Bile duct (tissue), 1 donor: ENCODE measurements around a stretch of chr1.

DNA sequence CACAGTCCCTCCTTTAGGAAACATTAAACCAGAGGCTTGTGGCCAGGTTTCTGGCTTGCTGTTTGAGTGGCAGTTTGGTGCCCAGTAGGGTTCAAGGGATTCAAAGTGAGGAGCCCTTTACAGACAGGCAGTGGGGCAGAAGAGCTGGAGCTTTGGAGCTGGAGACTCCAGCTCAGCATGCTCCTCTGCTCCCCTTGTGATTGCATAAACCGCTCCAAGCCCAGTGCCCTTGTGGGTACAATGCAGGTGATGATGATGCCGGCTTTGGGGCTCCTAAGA is 27.0 kb downstream of the TENT5C start:
- PRO-cap: no peak

- PRO-cap: no peak
These were observed 67.0 kb downstream of the TENT5C start for GRCh38 chr1:117672815-117673287.

DNA sequence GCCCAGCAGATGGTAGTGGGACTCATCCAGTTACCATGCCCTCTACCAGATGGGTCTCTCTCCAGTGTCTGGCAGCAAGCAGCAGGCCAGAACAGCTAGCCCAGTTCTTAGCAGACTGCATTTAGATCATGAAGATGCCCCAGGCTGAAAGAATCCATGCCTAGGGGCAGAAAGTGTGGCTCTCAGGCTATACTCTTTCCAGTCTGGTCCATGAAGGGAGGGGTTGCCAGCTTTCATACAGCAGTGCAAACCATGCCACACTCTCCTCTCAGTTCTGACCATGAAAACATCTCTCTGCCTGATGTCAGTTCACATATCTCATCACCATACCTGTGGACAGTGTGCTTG is 276.7 kb upstream of the SPAG17 start:
- PRO-cap: no peak

DNA sequence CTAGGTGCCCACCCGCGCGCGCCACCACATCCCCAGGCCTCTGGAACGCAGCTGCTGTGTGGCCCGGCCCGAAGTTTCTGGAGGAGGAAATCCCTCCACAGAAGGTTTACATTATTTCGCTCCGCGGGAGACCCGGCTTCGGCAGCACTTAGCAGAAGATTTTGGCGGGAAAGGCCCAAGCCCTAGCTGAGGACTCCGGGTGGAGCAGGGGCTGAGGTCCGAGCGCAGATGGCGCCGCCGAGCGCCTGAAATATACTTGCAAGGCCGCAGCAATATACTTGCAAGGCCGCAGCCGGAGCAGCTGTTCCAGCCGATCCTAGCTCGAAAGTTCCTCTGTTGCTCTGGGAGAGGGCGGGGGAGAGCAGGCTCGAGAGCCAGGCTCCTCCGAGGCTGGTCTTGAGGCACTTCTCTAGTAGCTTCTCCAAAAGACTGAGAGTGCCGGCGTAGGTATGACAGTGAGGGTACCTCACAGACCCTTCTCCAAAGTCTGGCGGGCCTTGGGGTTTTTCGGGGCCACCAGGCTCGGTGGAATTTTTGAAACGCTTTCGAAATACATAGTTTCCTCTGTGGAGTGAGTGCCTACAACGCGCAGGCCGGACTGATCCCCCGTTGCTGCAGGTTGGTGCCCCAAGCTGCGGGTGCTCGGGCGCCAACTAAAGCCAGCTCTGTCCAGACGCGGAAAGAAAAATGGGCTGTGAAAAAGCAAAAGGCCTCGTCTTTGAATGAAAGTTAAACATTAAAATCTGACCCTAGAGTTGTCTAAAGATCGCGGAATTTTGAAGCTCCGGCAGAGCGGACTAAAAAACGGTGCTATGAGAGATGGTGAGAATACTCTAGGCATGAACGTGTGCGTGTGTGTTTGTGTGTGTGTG is 3.7 kb downstream of the TBX15 start:
- PRO-cap: no peak

DNA sequence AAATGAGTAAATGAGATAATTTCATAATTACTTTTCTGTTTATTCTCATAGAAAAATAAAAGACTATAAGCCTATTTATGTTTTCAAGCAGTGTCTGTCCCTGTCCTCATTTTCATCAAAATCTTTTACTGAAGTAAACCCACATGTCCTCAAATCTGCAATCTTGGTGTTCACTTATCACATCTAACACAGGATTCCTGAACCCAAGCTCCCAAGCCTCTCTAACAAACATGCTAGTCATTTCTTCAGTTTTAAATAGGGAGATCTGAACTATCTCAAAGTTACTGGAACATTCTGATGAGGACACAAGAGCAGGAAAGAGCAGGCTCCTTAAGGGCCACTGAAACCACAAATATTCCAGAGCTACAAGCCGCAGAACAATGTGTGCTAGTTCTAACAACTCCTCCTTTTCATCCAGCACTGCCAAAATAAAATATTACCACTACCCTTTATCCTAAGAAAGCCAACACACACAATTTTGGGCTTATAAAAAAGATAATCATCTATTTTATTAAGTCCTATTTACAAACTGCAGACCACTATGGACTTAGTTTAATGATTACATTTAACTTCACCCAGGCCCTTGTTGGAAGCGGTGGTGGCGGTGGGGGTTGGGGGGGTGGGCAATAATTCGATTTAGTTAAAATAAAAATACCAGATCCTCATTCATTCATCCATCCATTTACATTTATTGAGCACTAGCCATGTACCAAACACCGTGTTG is 38.8 kb downstream of the WARS2 start:
- PRO-cap: no peak

- PRO-cap: no peak
These were observed 988 bp downstream of the WARS2 start for GRCh38 chr1:119139455-119139874.

- PRO-cap: no peak
These were observed 9.1 kb upstream of the WARS2 start for GRCh38 chr1:119149397-119150027.

- PRO-cap: no peak
These were observed 73.8 kb upstream of the HAO2 start for GRCh38 chr1:119294701-119295170.

DNA sequence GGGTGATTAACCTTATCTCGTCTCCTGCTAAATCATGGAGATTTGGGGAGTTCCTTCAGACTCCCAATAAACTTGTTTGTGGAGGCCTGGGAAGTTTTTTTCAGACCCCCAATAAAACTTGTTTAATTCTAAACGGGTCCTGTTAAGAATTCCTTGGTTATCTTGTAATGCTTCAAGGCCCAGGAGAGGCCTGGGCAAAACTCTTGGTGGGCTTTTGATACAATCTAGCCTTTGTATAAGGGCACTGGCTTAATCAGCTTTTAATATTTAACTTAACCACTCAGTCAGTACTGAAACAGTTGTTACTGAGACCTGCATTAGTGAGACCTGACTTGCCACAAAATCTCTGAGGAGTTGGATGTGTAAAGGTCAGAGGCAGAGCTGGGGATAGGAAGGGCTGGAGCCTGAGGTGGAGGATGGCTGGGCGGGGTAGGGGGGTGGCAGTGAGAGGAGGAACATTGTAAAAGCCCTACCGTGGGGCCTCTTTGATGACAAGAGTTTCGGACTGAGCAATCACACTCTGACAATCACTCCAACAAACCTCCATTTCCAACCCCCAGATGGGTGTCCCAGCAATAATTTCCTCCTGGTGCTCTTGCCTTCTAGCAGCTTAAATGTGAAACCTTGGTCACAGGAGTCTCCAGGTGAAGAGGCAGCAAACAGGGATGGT is 6.3 kb upstream of the HMGCS2 start:
- PRO-cap: no peak

DNA sequence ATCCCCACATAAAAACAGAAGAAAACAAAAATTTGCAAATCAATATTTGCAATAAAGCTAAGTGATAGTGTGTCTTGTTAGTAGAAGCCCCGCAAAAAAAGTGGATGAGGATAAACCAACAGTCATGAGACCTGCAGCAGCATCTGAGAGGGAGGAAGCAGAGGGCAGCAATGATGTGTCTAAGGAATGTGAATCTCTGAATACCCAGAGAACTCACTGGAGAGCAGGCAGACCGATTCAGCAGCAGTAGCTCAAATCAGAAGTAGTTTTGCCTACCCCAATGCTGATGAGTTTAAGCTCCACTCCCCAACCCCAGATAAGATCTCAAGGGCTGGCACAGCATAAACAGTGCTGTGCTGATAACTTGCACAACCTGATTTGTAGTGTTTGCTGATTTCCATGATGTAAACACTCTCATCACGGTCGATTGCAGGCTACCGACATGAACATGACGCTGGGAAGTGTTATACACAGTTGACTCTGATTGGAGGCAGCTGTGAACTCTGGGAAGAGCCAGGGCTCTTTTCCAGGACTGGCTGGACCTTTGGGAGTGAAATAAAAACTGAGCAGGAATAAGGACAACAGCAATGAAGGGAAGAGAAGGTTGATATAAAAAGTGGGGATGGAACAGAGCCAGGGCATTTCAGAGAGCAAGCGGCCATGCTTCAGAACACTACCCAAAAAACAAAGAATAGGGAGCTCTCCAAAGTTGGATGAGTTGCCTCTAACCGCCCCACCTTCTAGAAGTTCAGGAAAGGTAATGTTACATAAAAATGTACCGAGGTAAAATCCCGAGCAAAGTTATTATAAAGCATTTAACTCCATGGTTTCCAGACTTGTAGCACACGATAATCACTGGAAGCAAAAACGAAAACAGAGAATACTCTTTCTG is 11.3 kb upstream of the HMGCS2 start:
- PRO-cap: bidirectional peak, plus-strand start at position 550 of the sequence, minus-strand start at position 267 of the sequence

- PRO-cap: no peak
These were observed 101.2 kb upstream of the SEC22B start for GRCh38 chr1:120277576-120277945.

GRCh38 chr1:120461113-120461435 is 46.2 kb downstream of the NBPF8 start:
- PRO-cap: no peak

GRCh38 chr1:120461893-120463099 is 47.5 kb downstream of the NBPF8 start:
- PRO-cap: no peak

DNA sequence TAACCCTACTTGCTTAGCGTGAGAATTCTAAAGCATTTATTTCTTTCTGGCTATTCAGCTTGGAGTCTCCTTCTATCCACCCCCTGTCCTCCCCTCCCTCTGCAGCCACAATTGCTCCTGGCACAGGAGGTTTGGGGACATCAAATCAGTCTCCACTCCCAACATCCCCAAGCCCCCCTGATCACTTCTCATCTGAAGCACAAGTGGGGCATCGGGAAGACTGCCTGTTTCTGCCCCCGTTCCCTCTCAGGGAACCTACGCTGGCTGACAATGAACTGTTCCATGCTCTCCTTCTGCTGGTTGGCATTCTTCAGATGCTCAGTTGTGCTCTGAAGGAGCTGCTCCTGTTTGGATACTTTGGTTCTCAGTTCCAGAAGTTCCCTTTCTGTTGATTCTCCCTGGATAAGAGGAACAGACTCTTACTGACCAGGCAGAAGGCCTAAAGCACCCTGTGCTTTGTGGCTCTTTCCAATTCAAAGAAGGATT is 76.9 kb downstream of the NBPF8 start:
- PRO-cap: no peak

GRCh38 chr1:120523762-120524245 is 109.0 kb downstream of the NBPF8 start:
- PRO-cap: no peak

GRCh38 chr1:120548257-120548694 is 133.4 kb downstream of the NBPF8 start:
- PRO-cap: no peak

DNA sequence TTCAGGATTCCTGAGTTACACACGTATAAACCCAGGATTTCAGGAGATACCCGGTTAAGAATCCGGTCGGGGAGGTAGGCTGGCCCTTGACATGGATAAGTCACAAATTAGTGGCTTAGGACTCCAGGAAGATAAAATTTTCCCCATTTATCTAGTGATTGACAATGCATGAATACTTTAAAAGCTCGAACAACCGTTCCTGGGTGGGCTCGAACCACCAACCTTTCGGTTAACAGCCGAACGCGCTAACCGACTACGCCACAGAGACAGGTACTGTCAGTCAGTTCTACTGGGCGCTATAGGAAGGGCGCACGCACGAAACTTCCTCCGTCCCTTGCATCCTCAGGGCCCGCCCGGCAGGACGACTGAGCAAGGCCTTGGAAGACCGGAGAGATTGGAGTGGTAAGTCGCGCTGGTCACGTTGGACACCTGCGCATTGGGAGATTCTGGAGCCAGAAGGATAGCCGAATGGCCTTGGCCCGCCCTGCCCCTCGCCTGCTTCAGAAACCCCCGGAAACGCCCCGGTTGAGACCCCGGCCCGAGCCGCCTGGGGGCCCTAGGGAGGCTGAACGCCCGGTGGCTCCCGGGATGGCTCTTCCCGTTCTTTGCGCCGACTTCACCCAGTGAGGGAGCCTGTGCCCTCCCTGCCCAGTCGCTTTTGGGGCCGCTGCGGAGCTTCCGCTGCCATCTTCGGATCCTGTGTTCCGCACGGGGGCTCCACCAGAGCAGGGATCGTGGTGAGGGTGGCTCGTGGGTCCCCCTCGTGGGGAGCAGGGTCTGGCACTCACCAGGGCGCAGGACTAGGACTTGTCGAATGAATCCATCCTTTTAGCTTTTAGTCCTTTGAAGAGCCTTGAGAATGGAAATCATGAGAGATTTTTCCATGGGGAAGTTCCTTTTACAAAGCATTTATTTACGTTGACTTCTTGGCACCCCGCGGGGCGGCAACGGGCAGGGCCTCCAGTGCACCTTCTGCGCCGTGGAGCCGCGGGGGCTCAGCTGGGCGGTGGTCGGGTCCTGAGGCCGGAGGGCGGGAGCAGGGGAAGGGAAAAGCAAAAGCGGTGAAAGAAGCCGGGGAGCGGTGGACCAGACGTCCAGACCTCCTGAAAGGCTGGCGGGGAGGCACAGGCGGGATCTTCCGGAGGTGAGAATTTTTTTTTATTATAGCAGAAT is 45.1 kb upstream of the PPIAL4A start:
- PRO-cap: bidirectional peak, plus-strand start at position 279 of the sequence, minus-strand start at position 275 of the sequence

DNA sequence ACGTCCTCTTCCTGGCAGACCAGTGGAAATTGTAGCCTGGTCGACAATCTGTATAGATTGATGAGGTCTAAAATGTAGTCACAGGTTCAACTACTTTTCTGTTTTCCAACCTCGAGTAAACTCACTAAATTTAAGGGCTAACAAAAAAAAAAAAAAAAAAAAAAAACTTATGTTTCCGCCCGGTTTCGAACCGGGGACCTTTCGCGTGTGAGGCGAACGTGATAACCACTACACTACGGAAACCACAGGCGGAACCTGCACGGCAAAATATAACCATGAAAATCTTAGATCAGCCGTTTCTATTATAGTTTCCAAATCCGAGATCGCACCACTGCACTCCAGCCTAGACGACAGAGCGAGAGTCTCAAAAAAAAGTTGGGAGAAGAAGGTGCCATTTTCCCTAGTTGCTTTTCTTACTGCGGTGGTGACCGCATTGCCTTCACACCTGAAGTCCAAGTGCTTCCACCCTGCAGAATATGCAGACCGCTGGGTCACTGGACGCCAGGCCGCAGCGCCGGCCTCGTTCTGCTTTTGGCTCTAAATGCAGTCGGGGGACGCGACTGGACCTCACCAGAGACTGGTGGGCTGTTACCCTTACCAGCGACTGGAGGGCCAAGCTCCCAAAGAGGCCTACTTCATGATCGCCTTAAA is 131.1 kb downstream of the PPIAL4A start:
- PRO-cap: no peak

DNA sequence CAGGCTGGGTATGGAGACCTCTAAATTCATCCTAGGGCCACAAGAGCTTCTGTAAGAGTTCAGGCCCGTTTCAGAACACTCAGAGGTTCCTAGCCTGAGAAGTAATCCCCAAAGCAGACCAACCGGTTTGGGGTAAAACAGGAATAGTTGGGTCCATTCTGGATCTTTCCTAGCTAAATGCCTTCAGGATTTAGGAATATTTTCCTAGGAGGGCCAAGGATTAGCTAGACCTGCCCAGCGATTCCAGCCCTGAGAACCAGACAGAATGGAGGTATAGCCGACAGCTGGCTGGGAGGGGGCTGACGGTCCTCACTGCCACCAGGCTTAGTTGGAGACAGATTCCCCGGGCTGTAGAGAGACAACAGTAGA is 85.8 kb downstream of the FAM72B start:
- PRO-cap: no peak

DNA sequence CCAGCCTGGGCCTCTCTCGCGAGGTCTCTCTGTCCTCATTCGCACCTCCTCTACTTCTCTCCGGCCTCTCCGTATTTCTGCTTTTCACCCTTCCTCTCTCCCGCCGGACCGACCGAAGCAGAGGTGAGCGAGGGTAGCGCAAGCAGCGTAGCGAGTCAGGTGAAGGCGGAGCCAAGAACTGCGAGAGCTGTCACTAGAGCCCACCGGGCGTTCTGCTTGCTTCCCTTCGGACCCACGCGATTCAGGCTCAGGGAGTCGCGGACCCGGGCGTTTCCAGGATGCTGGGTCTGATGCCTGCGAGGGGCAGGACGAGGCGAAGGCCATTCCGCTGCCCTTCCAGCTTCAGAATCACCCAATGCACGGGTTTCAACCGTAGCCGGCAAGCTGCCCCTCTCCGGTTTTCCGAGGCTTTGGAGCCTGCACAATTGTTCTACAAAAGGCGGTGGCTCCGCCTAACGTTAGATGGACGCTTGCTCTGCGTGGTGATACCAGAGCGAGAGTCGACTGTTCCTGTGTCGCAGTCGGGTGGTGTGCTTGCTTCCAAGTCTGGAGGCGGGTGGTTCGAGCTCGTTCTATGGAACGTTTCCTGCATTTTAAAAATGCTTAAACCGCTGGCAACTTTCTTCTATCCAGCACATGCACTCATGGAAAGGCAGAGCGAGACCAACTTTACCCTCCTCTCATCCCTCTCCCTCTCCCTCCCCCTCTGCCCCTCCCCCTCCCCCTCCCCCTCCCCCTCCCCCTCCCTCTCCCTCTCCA is 244.2 kb downstream of the H3-7 start:
- PRO-cap: no peak